Subcutaneous preadipocyte (primary cell): Measurements from ENCODE around the gene SLC1A2.

DNA sequence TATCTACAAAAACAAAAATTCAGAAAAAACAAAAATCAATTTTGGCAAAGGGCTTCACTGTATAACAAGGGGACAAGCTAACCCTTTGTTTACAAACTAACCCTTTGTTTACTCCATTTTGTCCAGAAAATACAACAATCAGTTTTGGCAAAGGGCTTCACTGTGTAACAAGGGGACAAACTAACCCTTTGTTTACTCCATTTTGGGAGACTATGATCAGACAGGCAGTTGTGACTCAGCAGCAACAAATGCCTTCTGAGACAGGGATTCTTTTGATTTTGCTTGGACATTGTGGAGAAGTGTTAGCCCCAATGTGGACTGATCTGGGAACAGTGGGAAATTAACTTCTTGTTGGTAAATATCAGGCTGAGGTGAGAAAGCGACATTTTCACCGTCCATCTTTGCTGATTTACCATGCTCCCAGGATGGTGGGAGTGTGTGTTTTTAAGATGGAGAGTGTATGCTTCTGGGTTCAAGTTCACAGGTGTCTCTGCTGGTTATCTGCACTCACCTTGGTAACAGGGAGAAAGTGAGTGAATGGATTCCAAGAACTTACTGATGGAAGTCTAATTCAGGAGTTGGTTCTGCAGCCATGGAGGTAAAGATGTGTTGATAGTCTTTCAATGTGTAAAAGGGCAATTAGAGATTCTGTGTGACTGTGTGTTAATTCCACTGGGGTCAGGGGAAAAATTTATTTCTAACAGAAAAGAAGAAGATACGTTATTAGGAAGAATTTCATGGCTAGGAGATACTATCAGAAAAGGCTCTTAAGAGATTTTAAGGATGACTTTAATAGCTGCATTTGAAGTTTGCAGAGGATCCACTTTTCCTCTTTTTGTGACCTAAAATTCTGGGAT lies 1.2 kb downstream of the EHF start:
- CAGE, long polyA plus RNA, result no peak

- CAGE, long polyA plus RNA, result no peak
These were observed 13.8 kb downstream of the EHF start for GRCh38 chr11:34634679-34635207.

DNA sequence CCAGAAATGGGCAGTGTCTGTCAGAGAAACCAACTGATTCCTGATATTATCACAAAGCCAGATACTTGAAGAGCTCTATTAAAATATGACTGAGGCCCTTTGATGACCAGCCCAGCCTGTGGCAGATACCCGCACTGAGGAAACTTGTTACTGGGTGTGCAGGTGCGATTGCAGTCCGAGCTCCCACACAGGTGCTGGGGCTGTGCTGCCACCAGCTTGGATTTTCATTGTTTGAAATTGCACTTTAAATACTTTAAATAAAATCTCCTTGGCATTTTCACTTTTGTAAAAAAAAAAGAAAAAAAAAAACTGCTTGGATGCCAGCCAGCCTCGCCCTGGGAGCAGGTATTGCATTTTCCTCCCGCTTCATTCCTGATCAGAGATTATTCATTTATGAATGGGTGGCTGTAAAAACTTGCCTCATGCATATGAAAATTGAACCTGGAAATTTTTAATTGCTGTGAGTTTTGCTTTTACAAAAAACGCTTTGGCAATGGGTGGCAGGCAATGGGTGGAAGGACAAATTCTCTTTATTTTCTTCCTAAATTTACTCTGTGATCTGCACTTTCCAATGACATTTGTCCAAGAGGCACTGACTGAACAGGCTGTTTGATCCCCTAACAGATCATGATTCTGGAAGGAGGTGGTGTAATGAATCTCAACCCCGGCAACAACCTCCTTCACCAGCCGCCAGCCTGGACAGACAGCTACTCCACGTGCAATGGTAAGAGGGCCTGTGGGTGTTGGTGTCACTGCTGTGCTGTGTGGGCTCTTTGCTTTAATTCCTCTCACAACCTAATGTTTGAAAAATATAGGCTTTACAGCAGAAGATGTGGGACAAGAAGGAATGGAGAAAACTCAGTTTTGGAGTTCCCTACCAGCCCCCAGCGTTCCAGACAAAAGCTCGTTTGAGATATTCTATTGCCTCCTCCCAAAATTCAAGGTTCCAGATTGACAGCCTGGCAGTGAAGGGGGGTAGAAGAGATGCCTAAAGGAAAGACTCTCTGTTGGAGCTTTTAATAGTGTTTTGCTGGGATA lies 21.4 kb downstream of the EHF start:
- CAGE, long polyA plus RNA, result no peak

- CAGE, long polyA plus RNA, result no peak
These were observed 30.6 kb downstream of the EHF start for GRCh38 chr11:34651444-34651905.

- CAGE, long polyA plus RNA, result no peak
These were observed 38.4 kb downstream of the EHF start for GRCh38 chr11:34659150-34659899.

- CAGE, long polyA plus RNA, result no peak
These were observed 65.7 kb downstream of the APIP start for GRCh38 chr11:34850408-34850892.

DNA sequence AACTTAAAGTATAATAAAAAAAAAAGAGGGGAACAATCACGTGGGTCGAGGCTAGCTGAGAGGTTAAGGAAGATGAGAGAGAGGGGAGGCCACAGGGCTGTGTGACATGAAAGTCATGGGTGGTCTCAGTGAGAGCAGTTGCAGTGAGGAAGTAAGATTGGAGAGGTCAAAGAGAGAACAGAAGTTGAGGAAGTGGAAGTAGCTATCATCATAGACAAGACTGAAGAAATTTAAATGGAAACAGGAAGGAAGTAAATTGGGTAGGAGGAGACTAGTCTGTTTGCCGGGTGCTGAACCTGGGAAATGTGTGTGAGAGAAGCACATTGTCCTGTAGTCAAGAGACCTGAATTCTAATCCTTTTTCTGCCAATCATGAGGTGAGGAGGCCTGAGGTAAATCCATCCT lies 79.9 kb upstream of the CD44 start:
- CAGE, long polyA plus RNA, result no peak

DNA sequence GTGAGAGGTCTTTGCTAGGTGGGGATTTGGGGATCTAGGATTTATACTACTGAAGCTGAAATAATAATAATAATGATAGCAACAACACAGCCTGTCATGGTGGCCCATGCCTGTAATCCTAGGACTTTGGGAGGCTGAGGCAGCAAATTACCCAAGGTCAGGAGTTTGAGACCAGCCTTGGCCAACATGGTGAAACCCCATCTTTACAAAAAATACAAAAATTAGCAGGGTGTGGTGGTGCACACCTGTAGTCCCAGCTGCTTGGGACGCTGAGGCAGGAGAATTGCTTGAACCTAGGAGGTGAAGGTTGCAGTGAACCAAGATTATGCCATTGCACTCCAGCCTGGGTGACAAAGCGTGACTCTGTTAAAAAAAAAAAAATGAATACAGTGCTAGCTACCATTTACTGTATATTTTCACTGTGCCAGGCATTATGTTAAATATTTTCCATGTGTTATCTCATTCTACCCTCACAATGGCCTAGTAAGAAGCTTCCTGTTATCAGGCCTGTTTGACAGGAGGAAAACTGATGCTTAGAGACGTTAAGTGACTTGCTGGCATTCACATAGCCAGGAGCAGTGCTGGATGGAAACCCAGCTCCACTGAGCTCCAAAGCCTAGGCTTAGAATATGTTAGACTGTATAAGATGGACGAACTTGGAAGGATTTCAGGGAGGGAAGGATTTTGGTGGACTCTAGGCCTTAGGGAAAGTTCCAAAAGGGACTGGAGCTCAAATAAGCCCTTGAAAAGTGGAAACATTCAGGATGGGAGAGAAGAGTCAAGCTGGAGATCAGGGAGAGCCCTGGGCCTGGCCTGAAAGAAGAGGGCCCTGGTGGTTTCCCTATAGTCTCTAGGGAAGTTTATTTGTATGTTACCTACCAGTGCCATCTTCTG lies 1.9 kb downstream of the CD44 start:
- CAGE, long polyA plus RNA, result no peak

DNA sequence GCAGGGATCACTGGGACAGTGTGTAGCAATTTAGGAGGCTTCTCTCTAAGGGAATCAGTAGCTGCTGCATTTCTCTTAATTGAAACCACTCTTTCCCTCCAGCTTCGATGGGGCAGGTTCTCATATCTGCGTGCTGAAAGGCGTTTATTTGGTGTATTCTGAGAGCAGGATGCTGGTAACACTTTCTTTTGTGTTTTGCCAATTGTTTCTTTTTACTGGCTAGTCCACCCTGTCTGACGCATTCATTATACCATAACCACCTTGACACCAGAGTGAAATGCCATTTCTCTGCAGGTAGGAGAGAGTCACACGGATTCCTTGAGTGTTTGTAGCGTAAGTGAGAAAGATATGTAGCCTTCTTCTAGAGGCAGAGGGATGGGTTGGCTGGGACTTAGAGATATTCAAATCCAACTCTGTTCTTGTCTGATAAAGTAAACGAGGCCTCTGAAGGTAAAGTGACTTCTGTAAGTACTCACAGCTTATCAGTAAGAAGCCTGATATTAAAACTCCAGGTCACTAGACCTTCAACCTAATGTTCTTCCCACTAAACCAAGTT lies 21.3 kb downstream of the CD44 start:
- CAGE, long polyA plus RNA, result no peak

DNA sequence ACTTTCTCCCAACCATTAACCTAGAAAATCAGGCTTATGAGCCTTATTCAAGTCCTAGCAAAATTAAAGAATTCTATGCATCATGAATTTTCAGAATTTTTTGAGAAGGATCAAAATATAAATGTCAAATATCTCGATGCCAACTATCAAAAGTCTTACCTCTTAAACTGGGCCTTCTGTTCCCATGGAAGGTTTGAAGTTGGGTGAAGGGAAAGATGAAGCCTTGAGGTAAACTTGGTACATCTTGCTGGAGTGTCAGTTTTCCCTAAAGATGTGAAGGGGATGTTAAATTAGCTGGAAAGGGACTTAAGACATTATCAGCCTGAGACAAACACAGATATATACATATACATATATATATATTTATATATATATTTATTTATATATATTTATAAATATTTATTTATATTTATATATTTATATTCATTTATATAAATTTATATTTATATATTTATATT lies 42.4 kb downstream of the CD44 start:
- CAGE, long polyA plus RNA, result no peak

GRCh38 chr11:35206408-35206969 lies 67.5 kb downstream of the CD44 start:
- CAGE, long polyA plus RNA, result no peak

- CAGE, long polyA plus RNA, result no peak
These were observed 133.6 kb downstream of the CD44 start for GRCh38 chr11:35272496-35273121.

GRCh38 chr11:35418834-35419876 lies at the start of gene SLC1A2:
SLC1A2 (minus strand) TSS chr11:35419558.
- CAGE, long polyA plus RNA, result no peak

- CAGE, long polyA plus RNA, result no peak
These were observed 981 bp downstream of the PAMR1 start for GRCh38 chr11:35524446-35524824.

- CAGE, long polyA plus RNA, result no peak
These were observed 14.4 kb upstream of the PAMR1 start for GRCh38 chr11:35539799-35540265.

DNA sequence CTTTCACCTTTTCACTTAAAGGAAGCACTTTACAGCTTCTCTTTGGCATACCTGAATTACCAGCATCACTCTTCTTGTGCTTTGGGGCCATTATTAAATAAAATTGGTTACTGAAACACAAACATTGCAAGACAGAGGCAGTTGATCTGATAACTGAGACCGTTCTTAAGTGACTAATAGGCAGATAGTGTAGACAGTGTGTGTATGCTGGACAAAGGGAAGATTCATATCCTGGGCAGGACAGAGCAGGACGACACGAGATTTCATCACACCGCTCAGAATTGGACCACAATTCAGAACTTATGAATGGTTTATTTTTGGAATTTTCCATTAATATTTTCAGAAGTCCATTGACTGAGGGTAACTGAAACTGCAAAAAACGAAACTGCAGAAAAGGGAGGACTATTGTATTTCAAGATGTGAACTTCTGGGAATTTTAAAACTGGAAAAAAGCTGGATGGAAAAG lies 68.6 kb downstream of the LDLRAD3 start:
- CAGE, long polyA plus RNA, result no peak

DNA sequence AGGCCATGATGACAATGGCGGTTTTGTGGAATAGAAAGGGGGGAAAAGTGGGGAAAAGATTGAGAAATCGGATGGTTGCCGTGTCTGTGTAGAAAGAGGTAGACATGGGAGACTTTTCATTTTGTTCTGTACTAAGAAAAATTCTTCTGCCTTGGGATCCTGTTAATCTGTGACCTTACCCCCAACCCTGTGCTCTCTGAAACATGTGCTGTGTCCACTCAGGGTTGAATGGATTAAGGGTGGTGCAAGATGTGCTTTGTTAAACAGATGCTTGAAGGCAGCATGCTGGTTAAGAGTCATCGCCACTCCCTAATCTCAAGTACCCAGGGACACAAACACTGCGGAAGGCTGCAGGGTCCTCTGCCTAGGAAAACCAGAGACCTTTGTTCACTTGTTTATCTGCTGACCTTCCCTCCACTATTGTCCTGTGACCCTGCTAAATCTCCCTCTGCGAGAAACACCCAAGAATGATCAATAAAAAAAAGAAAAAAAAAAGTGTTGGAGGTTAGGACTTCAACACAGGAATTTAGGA lies 143.6 kb downstream of the COMMD9 start:
- CAGE, long polyA plus RNA, result no peak

GRCh38 chr11:36349261-36350485 lies 53.6 kb downstream of the PRR5L start:
- CAGE, long polyA plus RNA, result no peak

- CAGE, long polyA plus RNA, result no peak
These were observed 67.4 kb downstream of the PRR5L start for GRCh38 chr11:36363422-36363991.

- CAGE, long polyA plus RNA, result no peak
These were observed 91.9 kb downstream of the PRR5L start for GRCh38 chr11:36388088-36388287.